ENCODE measurements around the gene GPRIN2.

- RAMPAGE, long total RNA, result no peak
- RRBS, result no CpG with 5 or more reads among the region's 12 CpGs
PRO-cap:
- standard, result no peak
- CoPRO, capped RNA only, 2 experiments, result no peak in any of the 2 experiments
- CoPRO, capped and uncapped RNA, 2 experiments, result no peak in any of the 2 experiments
- CoPRO, uncapped RNA only, 2 experiments, result no peak in any of the 2 experiments
CAGE:
- cytosol, long polyA plus RNA, result no peak
- long polyA plus RNA, result no peak
- nucleolus, long total RNA, result no peak
- nucleus, long polyA plus RNA, result no peak
Observed at GRCh38 chr10:44935328-44936361, 24.0 kb upstream of the RASSF4 start.

DNA sequence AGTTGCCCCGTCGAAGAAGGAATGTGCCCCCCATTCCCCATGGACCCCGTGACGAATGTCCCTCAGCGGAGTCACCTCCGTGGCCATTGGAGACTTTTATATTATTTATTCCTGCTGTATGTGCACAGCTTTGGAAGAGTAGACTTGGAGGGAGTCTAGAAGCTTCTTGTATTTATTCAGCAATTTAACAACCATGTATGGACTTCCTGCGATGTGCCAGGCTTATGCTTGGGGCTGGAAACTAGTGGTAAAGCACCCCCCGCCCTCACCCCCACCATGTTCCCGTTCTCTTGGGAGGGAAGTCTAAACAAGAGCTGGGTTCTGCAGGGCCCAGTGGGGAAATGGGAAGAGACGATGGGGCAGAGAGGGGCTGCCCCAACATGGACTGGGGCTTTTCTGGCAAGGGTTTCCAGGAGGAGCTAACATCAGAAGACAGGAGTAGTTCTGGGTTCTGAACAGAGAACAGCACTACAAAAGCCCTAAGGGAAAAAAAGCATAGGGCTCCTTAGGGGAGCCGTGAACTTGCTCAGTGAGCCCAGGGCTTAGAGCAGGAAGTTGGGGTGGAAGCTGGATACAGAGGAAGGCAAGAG, 8.0 kb downstream of the RASSF4 start:
- RAMPAGE, long total RNA, result no peak
- RRBS, result no CpG with 5 or more reads among the region's 11 CpGs
PRO-cap:
- standard, result no peak
- CoPRO, capped RNA only, 2 experiments, result no peak in any of the 2 experiments
- CoPRO, capped and uncapped RNA, 2 experiments, result no peak in any of the 2 experiments
- CoPRO, uncapped RNA only, 2 experiments, result no peak in any of the 2 experiments
CAGE:
- cytosol, long polyA plus RNA, result no peak
- long polyA plus RNA, result no peak
- nucleolus, long total RNA, result no peak
- nucleus, long polyA plus RNA, result no peak

DNA sequence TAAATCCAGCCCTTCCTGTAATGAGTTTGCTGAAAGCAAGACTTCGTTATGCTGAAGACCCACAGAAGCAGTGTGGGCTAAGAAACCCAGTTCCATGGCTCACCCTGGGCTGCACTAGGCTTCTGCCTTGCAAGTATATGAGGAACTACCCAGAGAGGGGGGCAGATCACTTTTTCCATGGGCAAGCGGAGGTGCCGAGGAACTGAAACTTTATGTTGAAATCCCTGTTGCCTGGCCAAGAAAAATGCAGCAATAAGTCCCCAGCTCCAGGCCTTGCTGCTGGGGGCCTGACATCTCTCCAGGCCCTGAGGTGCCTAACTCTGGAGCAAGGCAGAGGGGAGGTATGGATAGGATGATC, 8.5 kb downstream of the RASSF4 start:
- RAMPAGE, long total RNA, result no peak
- RRBS, result no CpG with 5 or more reads among the region's 3 CpGs
PRO-cap:
- standard, result no peak
- CoPRO, capped RNA only, 2 experiments, result no peak in any of the 2 experiments
- CoPRO, capped and uncapped RNA, 2 experiments, result no peak in any of the 2 experiments
- CoPRO, uncapped RNA only, 2 experiments, result no peak in any of the 2 experiments
CAGE:
- cytosol, long polyA plus RNA, result no peak
- long polyA plus RNA, result no peak
- nucleolus, long total RNA, result no peak
- nucleus, long polyA plus RNA, result no peak

DNA sequence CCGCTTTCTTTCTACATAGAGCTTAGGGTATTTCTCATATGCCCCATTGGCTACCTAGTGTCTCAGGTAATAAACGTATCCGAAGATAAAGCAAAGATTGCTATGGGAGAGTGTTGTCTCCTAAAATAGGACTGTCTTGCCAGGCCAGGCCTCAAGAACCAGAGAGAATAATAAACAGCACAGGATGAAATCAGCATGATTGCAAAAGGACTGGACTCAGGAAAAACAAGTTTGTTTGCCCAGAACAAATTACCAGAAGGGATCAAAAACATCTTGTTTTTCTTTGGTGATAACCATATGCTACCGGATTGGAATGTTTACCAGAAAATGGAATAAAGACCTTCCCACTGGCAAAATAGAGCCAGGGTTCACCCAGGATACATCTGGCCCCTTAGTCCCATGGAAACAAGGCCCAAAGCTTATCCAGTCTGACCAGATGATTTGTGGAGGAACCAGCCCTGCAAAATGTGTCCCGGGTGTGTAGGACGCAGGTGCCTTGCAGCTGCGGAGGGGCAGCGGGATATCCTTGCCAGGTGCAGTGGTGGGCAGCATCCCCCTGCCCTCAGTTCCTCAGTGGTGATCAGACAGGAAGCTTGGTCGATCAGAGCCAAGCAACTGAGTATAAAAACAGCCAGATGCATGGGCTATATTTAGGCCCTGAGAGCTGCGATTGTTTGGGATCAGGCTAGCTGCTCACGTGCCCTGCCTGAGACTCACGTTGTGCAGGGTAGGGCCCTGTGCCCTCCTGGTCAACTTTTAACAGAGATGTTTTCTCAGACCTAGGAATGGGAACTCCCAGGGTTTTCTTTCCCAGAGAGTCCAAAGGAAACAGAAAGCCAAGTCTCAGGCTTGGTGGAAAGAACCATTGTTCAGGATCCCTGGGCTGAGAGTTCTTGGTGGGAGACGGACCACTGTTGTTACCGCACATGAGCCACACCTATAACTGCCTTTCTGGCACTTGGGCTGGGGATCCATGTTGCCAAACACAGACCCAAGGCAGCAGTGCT, 4.6 kb upstream of the ZNF22 start:
- RAMPAGE, long total RNA, result no peak
- RRBS, result no CpG with 5 or more reads among the region's 14 CpGs
PRO-cap:
- standard, result no peak
- CoPRO, capped RNA only, 2 experiments, result no peak in any of the 2 experiments
- CoPRO, capped and uncapped RNA, 2 experiments, result no peak in any of the 2 experiments
- CoPRO, uncapped RNA only, 2 experiments, result no peak in any of the 2 experiments
CAGE:
- cytosol, long polyA plus RNA, result no peak
- long polyA plus RNA, result no peak
- nucleolus, long total RNA, result no peak
- nucleus, long polyA plus RNA, result no peak

- RAMPAGE, long total RNA, result no peak
- RRBS, result no CpG with 5 or more reads among the region's 7 CpGs
PRO-cap:
- standard, result no peak
- CoPRO, capped RNA only, 2 experiments, result no peak in any of the 2 experiments
- CoPRO, capped and uncapped RNA, 2 experiments, result no peak in any of the 2 experiments
- CoPRO, uncapped RNA only, 2 experiments, result no peak in any of the 2 experiments
CAGE:
- cytosol, long polyA plus RNA, result no peak
- long polyA plus RNA, result no peak
- nucleolus, long total RNA, result no peak
- nucleus, long polyA plus RNA, result no peak
Observed at GRCh38 chr10:45376548-45377097, 2.6 kb downstream of the ALOX5 start.

DNA sequence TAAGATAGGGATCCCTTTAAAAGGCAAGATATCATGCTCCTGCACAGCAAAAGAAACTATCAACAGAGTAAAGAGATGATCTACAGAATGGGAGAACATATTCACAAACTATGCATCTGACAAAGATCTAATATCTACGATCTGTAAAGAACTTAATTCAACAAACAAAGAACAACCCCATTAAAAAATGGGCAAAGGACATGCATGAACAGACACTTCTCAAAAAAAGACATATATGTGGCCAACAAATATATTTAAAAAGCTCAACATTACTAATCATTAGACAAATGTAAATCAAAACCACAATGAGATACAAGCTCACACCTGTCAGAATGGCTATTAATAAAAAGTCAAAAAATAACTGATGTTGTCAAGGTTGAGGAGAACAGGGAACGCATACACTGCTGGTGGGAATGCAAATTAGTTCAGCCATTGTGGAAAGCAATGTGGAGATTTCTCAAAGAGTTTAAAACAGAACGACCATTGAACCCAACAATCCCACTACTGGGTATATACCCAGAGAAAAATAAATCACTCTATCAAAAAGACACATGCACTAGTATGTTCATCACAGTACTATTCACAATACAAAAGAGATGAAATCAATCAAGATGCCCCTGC, 19.2 kb downstream of the ZFAND4 start:
- RAMPAGE, long total RNA, result no peak
- RRBS, result no CpG with 5 or more reads among the region's 3 CpGs
PRO-cap:
- standard, result no peak
- CoPRO, capped RNA only, 2 experiments, result no peak in any of the 2 experiments
- CoPRO, capped and uncapped RNA, 2 experiments, result no peak in any of the 2 experiments
- CoPRO, uncapped RNA only, 2 experiments, result no peak in any of the 2 experiments
CAGE:
- cytosol, long polyA plus RNA, result no peak
- long polyA plus RNA, result no peak
- nucleolus, long total RNA, result no peak
- nucleus, long polyA plus RNA, result no peak

GRCh38 chr10:45871430-45872179, 24.3 kb upstream of the AGAP4 start:
- RAMPAGE, long total RNA, result no peak
- RRBS, result no CpG with 5 or more reads among the region's 14 CpGs
PRO-cap:
- standard, result no peak
- CoPRO, capped RNA only, 2 experiments, result no peak in any of the 2 experiments
- CoPRO, capped and uncapped RNA, 2 experiments, result no peak in any of the 2 experiments
- CoPRO, uncapped RNA only, 2 experiments, result no peak in any of the 2 experiments
CAGE:
- cytosol, long polyA plus RNA, result no peak
- long polyA plus RNA, result no peak
- nucleolus, long total RNA, result no peak
- nucleus, long polyA plus RNA, result no peak

- RAMPAGE, long total RNA, result no peak
- RRBS, result no CpG with 5 or more reads among the region's 8 CpGs
PRO-cap:
- standard, result no peak
- CoPRO, capped RNA only, 2 experiments, result no peak in any of the 2 experiments
- CoPRO, capped and uncapped RNA, 2 experiments, result no peak in any of the 2 experiments
- CoPRO, uncapped RNA only, 2 experiments, result no peak in any of the 2 experiments
CAGE:
- cytosol, long polyA plus RNA, result no peak
- long polyA plus RNA, result no peak
- nucleolus, long total RNA, result no peak
- nucleus, long polyA plus RNA, result no peak
Observed at GRCh38 chr10:46021878-46022394, 8.5 kb downstream of the NCOA4 start.

GRCh38 chr10:46524096-46524864, 32.2 kb downstream of the GPRIN2 start:
- RAMPAGE, long total RNA, result no peak
- RRBS, result no CpG with 5 or more reads among the region's 12 CpGs
PRO-cap:
- standard, result bidirectional peak, plus-strand start at chr10:46524652, minus-strand start at chr10:46524612
- CoPRO, capped RNA only, 2 experiments, result no peak in any of the 2 experiments
- CoPRO, capped and uncapped RNA, 2 experiments, result no peak in any of the 2 experiments
- CoPRO, uncapped RNA only, 2 experiments, result no peak in any of the 2 experiments
CAGE:
- cytosol, long polyA plus RNA, result no peak
- long polyA plus RNA, result no peak
- nucleolus, long total RNA, result no peak
- nucleus, long polyA plus RNA, result no peak

DNA sequence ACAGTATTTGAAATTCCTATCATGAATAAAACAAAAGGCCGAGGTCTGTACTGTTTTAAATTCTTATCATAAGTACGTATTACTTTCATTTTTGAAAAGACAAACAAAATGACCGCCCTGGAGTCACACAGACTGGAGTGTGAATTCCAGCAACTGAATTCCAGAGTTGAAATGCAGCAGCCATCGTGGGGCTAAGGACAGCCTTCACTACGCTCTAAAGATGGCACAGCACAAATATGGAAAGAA, 16.5 kb downstream of the GPRIN2 start:
- RAMPAGE, long total RNA, result no peak
- RRBS, result no CpG with 5 or more reads among the region's 5 CpGs
PRO-cap:
- standard, result no peak
- CoPRO, capped RNA only, 2 experiments, result no peak in any of the 2 experiments
- CoPRO, capped and uncapped RNA, 2 experiments, result no peak in any of the 2 experiments
- CoPRO, uncapped RNA only, 2 experiments, result no peak in any of the 2 experiments
CAGE:
- cytosol, long polyA plus RNA, result no peak
- long polyA plus RNA, result no peak
- nucleolus, long total RNA, result no peak
- nucleus, long polyA plus RNA, result no peak

GRCh38 chr10:46555781-46556068, 733 bp downstream of the GPRIN2 start:
- RAMPAGE, long total RNA, result no peak
- RRBS, result 1% methylated on average over 3 of the region's 16 CpGs
PRO-cap:
- standard, result no peak
- CoPRO, capped RNA only, 2 experiments, result no peak in any of the 2 experiments
- CoPRO, capped and uncapped RNA, 2 experiments, result no peak in any of the 2 experiments
- CoPRO, uncapped RNA only, 2 experiments, result no peak in any of the 2 experiments
CAGE:
- cytosol, long polyA plus RNA, result no peak
- long polyA plus RNA, result no peak
- nucleolus, long total RNA, result no peak
- nucleus, long polyA plus RNA, result no peak

GRCh38 chr10:46556069-46556907, at the start of gene GPRIN2:
Gene GPRIN2 (minus strand): TSS chr10:46556658.
- RAMPAGE, long total RNA, result no peak
- RRBS, result 36% methylated on average over 49 of the region's 79 CpGs
PRO-cap:
- standard, result no peak
- CoPRO, capped RNA only, 2 experiments, result no peak in any of the 2 experiments
- CoPRO, capped and uncapped RNA, 2 experiments, result no peak in any of the 2 experiments
- CoPRO, uncapped RNA only, 2 experiments, result no peak in any of the 2 experiments
CAGE:
- cytosol, long polyA plus RNA, result no peak
- long polyA plus RNA, result no peak
- nucleolus, long total RNA, result no peak
- nucleus, long polyA plus RNA, result no peak

DNA sequence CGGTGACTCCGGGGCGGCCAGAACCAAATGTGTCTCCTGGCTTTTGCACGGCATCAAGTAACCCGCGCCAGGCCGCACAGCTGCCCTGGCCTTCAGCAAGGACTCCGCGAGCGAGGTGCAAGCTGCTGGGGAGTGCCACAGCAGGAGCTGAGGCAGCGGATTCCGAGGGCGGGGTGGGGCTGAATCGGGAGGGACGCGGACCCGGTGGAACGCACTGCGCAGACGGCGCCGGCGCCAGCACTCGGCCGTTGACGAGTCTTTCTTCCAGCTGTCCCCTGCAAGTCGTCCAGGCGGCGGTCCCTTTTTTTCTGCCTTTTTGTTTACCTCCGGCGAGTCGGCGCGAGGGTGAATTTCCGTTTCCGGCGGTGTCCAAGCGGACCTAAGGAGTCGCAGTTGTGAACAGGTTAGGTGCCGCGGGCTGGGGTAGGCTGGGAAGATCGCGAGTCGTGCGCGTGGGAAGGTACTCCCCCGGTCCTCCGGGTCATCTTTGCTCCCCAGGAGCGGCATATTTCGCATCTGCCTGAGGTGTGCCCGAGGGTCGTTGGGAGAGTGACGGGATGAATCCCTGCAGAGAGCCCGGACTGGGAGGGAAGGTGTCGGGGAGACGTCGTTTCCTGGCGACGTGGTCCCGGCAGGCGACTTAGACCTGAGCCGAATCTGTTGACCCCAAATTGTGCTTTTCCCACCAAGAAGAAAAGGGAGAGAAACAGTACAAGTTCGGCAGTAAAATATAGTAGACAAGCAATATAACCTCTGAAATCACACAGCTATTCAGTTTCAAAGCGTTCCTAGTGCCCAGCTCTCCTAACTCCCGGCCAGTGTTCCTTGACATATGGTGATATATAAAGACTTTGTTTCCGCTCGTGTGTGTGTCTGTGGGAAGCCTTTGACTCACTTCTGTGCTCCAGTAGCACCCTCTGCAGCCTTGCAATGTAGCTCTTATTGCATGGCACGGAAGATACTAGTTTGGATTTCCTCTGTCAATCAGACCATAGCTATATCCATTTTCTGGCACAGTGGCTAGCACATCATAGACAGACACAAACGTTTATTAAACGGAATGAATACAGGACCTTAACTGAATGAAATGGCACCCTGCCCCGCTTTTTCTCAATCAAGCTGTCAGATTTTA, 124.4 kb upstream of the PTPN20 start:
- RAMPAGE, long total RNA, result start-site peak on the minus strand centred at position 335 of the sequence, 45 bp wide, 20 and 23 reads in 2 replicates
- RRBS, result no CpG with 5 or more reads among the region's 71 CpGs
PRO-cap:
- standard, result bidirectional peak, plus-strand start at position 382 of the sequence, minus-strand start at position 310 of the sequence; unidirectional peak, minus-strand start at position 543 of the sequence
- CoPRO, capped RNA only, 2 experiments, result peak in 2 of 2 experiments; most common plus-strand start position 240 of the sequence (in 1); most common minus-strand start position 310 of the sequence (in 2)
- CoPRO, capped and uncapped RNA, 2 experiments, result peak in 2 of 2 experiments; most common plus-strand start position 392 of the sequence (in 1); most common minus-strand start position 310 of the sequence (in 2)
- CoPRO, uncapped RNA only, 2 experiments, result peak in 1 of 2 experiments; most common plus-strand start position 390 of the sequence (in 1); most common minus-strand start position 292 of the sequence (in 1)
CAGE:
- cytosol, long polyA plus RNA, result no peak
- long polyA plus RNA, result no peak
- nucleolus, long total RNA, result no peak
- nucleus, long polyA plus RNA, result no peak

DNA sequence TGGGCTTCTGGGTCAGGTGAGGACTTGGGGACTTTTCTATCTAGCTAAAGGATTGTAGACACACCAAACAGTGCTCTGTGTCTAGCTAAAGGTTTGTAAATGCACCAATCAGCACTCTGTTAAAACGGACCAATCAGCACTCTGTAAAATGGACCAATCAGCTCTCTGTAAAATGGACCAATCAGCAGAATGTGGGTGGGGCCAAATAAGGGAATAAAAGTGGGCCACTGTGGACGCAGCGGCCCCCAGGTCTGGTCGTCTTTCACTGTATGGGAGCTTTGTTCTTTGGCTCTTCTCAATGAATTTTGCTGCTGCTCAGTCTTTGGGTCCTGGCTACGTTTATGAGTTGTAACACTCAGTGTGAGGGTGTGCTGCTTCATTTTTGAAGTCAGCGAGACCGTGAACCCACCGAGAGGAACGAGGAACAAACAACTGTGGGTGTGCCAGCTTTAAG, 171.1 kb downstream of the PTPN20 start:
- RAMPAGE, long total RNA, result no peak
- RRBS, result no CpG with 5 or more reads among the region's 9 CpGs
PRO-cap:
- standard, result unidirectional peak, plus-strand start at position 243 of the sequence
- CoPRO, capped RNA only, 2 experiments, result no peak in any of the 2 experiments
- CoPRO, capped and uncapped RNA, 2 experiments, result no peak in any of the 2 experiments
- CoPRO, uncapped RNA only, 2 experiments, result no peak in any of the 2 experiments
CAGE:
- cytosol, long polyA plus RNA, result no peak
- long polyA plus RNA, result no peak
- nucleolus, long total RNA, result no peak
- nucleus, long polyA plus RNA, result no peak

DNA sequence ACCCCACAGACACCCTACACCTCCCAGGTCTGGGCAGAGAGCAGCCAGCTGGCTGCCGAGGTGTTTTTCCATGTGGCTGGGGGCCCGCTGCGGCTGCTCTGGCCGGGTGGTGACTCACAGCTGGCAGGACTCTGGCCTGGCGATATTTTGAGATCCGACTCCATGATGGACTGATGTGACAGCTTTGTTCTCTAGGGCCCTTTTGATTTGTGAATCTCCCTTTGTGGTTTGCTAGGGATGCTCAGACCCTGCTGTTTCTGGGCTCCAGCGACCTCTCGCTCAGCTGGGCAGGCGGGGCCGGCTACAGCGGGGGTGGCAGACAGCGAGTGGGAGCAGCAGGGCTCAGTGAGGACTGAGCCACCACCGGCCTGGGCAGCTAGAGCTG, 46.3 kb upstream of the GDF10 start:
- RAMPAGE, long total RNA, result no peak
- RRBS, result no CpG with 5 or more reads among the region's 13 CpGs
PRO-cap:
- standard, result no peak
- CoPRO, capped RNA only, 2 experiments, result no peak in any of the 2 experiments
- CoPRO, capped and uncapped RNA, 2 experiments, result no peak in any of the 2 experiments
- CoPRO, uncapped RNA only, 2 experiments, result no peak in any of the 2 experiments
CAGE:
- cytosol, long polyA plus RNA, result no peak
- long polyA plus RNA, result no peak
- nucleolus, long total RNA, result no peak
- nucleus, long polyA plus RNA, result no peak

GRCh38 chr10:47942182-47942705, 23.8 kb downstream of the NPY4R2 start:
- RAMPAGE, long total RNA, result no peak
- RRBS, result no CpG with 5 or more reads among the region's 1 CpG
PRO-cap:
- standard, result no peak
- CoPRO, capped RNA only, 2 experiments, result no peak in any of the 2 experiments
- CoPRO, capped and uncapped RNA, 2 experiments, result no peak in any of the 2 experiments
- CoPRO, uncapped RNA only, 2 experiments, result no peak in any of the 2 experiments
CAGE:
- cytosol, long polyA plus RNA, result no peak
- long polyA plus RNA, result no peak
- nucleolus, long total RNA, result no peak
- nucleus, long polyA plus RNA, result no peak

GRCh38 chr10:48577037-48577455, 27.8 kb downstream of the ARHGAP22 start:
- RAMPAGE, long total RNA, result no peak
- RRBS, result no CpG with 5 or more reads among the region's 5 CpGs
PRO-cap:
- standard, result no peak
- CoPRO, capped RNA only, 2 experiments, result no peak in any of the 2 experiments
- CoPRO, capped and uncapped RNA, 2 experiments, result no peak in any of the 2 experiments
- CoPRO, uncapped RNA only, 2 experiments, result no peak in any of the 2 experiments
CAGE:
- cytosol, long polyA plus RNA, result no peak
- long polyA plus RNA, result no peak
- nucleolus, long total RNA, result no peak
- nucleus, long polyA plus RNA, result no peak

GRCh38 chr10:49172642-49173806, 15.2 kb downstream of the TMEM273 start:
- RAMPAGE, long total RNA, result no peak
- RRBS, result no CpG with 5 or more reads among the region's 16 CpGs
PRO-cap:
- standard, result bidirectional peak, plus-strand start at chr10:49173399, minus-strand start at chr10:49173185; bidirectional peak, plus-strand start at chr10:49173656, minus-strand start at chr10:49173537
- CoPRO, capped RNA only, 2 experiments, result peak in 1 of 2 experiments; most common plus-strand start chr10:49173614 (in 1); most common minus-strand start chr10:49173299 (in 1)
- CoPRO, capped and uncapped RNA, 2 experiments, result peak in 1 of 2 experiments; most common plus-strand start chr10:49173431 (in 1); most common minus-strand start chr10:49173199 (in 1)
- CoPRO, uncapped RNA only, 2 experiments, result peak in 2 of 2 experiments; most common plus-strand start chr10:49173071 (in 1); most common minus-strand start chr10:49172936 (in 1)
CAGE:
- cytosol, long polyA plus RNA, result no peak
- long polyA plus RNA, result no peak
- nucleolus, long total RNA, result no peak
- nucleus, long polyA plus RNA, result no peak